Measurements from ENCODE around the gene GPR135.

DNA sequence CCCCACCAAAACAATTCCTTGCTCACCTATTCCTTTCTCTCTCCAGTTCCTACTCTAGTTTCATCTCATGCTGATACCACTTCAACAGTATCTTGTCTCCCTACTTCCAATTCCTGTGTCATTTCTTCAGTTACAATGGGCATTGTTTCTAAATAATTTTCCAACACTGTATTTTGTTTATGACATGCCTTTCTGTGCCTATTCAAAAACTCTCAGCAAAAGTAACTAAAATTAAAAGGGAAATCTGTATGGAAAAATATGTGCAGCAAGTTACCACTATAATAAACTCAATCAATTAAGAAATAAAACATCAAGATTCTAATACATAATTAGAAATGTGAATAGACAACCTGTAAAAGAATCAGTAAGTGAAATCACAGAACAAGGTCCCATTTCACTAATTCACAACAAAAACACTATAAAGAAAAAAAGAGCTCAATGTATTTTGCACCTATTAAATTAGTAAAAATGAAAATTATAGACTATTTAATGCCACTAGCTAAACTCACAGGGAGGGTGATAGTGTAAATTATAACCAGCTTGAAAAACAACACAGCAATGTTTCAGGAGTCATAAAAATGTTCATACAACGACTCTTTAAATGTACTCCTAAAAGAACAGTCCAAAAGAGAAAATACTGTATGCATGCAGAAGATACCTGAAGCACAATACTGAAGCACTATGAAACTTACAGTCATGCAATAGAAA, 9.3 kb upstream of the ARID4A start:
- PRO-cap, result no peak

GRCh38 chr14:58313610-58314062, 15.3 kb downstream of the ARID4A start:
- PRO-cap, result no peak

- PRO-cap, result no peak
Measured at GRCh38 chr14:58321473-58321814, 23.1 kb downstream of the ARID4A start.

GRCh38 chr14:58503402-58503921, 75.9 kb downstream of the KIAA0586 start:
- PRO-cap, result no peak

DNA sequence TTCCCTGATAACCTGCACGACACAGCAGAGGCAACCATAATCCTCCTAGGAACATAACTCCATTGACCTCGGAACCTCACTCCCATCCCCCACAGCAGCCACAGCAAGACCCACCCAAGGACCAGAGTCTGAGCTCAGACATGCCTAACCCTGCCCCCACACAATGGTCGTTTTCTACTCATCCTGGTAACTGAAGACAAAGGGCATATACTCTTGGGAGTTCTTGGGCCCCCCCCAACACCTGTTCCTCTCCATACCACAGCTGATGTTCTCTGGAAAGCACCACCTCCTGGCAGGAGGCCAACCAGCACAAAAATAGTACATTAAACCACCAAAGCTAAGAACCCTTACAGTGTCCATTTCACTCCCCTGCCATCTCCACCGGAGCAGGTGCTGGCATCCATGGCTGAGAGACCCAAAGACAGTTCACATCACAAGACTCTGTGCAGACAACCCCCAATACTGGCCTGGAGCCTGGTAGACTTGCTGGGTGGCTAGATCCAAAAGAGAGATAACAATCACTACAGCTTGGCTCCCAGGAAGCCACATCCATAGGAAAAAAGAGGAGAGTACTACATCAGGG, 80.6 kb upstream of the DAAM1 start:
- PRO-cap, result no peak

DNA sequence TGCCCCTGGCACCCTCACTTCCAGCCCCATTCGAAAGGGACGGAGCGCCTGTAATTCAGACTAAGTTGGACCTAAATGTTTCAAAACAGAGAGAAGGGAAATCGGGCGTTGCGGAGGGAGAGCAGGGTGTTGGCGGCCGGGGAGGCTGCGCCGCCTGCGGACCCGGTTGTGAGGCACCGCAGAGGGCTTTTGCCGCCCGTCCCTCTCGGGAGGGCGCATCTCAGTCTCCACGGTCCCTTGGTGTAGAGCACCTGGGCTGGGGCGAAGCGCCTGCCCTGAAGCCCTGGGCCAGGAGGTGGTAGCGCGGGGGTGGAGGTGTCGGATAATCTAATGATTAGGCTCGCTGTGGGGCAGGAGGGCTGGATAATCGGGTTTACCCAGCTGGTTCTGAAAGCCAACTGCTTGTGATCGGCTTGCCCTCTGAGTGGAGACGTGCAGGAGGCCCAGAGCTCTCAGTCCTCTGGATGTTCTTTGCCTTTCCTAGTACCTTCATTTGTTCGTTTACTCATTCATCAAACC, 884 bp downstream of the DAAM1 start:
- PRO-cap, result no peak

- PRO-cap, result no peak
Measured at GRCh38 chr14:59190362-59190870, 1.9 kb downstream of the DAAM1 start.

- PRO-cap, result no peak
Measured at GRCh38 chr14:59464520-59465563, at the start of gene GPR135. Gene GPR135 (minus strand): TSS chr14:59465380.

DNA sequence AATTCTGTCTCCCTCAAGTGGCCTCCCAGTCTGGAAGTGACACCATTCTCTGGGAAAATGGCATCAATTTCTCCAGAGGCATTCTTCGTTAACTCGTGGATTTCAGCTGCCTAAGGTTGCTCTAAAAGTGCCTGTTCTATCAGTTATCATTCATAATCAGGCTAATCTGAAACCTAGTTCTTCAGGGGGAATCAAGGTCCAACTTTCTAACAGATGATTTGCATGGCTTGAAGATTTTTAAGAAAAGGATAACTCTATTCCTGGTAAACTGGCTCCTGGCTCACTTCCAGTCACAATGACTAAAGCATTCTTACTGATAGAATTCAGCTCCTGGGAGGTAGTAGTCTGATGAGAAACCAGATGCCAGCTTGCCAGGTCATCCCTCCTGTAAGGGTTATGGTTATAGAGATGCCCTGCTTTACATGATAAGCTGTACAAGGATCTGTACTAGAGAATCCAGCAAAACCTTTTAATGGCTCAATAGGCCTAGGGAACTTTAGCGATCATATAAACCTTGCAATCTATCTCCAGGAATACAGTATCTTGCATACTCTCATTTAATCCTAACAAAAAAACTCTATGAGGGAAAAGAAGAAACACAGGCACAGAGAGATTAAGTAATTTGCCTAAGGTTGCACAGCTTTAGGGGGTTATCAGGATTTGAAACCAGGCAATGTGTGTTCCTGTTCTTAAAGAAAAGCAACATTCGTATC, 1.5 kb downstream of the L3HYPDH start:
- PRO-cap, result no peak

- PRO-cap, result unidirectional peak, plus-strand start at chr14:60164870
Measured at GRCh38 chr14:60164251-60165163, 691 bp downstream of the DHRS7 start.

DNA sequence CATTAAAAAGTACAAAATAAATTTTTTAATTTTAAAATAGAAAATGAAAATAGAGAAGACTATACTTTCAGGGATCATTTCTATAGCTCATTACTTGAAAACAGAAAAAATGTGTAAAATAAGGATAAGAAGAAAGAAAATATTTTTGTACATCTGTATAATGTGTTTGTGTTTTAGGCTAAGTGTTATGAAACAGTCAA, 42.4 kb downstream of the SIX1 start:
- PRO-cap, result no peak

DNA sequence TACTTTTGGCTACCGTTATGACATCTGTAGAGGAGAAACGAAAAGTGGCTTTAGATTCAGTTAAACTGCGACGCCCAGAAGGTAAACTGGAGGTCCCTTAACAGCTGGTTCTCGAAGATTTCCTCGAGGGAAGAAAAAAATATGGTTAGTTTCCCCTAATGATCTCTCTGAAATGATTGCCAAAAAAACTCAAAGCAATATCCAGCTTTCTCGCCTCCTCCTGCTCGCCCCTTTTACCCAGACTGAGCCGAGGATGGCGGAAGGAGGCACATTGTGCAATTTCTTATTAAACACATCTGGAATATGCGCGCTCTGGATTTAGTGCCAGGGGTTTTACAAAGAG, 5.8 kb downstream of the SIX1 start:
- PRO-cap, result no peak

DNA sequence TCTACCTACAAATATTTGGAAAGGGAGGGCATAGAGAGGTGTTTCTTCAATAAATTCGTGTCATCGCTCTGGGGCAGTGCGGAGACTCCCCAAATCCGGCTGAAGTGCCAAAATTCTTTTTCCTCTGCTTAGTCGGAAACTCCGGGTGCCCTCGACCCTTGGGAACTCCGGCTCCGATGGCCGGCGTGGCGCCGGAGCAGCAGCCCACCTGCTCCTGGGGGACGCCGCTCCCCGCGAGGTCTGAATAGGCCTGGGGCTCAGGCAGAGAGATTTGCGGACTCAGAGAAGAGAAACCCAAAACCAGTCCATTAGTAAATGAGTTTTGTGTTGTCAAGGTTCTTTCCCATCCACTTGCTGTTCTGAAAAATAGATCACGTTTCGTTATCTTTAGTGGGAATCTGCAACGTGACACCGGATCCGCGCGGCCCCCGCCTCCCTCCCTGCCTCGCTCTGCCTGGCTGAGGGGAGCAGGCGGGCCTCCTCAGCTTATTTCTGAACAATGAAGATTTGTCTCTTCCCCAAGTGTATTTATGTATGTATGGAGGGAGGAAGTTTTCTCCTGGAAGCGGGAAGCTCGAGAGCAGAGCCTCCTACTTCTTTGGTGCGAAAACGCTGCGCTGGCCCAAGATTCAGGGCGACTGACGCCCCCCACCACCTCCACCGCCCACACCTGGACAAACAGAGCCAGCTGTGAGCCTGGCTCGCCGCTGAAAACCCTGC, 3.6 kb upstream of the SIX1 start:
- PRO-cap, result no peak

DNA sequence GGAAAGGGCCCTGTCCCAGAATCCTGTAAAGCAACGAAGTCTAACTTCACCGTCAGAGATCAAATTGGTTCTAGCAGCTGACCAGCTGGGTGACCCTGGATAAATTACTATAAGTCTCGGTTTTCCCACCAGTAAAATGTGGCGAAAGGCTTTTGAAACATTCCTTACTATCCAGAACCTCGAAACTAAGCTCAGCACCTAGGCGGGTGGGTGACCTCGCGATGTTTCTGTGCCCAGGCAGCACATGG, 309 bp downstream of the TRMT5 start:
- PRO-cap, result no peak

DNA sequence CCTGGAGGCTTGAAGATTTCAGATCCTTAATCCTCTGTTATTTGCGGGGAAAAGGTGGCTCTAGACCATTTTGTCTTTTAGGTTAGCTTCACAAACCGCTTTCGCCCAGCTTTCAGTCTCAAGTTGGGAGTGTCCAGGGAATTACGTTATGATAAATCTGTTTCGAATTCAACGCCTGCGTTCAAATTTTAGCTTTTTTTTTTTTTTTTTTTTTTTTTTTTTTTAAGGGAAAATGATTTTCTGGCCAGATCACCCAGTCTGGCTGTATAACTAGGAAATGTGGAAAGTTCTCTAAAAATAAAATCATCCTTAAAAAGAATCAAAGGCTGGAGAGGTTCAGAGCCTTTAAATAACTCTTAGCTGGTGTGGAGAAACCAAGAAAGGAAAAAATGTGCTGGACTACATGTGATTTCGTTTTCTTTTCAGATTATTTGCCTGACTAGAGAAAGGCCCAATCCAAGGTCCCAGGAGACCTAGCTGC, 580 bp upstream of the TMEM30B start:
- PRO-cap, result unidirectional peak, minus-strand start at position 125 of the sequence

GRCh38 chr14:61332415-61333147, 11.2 kb downstream of the PRKCH start:
- PRO-cap, result no peak

GRCh38 chr14:61342454-61343101, 21.2 kb downstream of the PRKCH start:
- PRO-cap, result no peak

DNA sequence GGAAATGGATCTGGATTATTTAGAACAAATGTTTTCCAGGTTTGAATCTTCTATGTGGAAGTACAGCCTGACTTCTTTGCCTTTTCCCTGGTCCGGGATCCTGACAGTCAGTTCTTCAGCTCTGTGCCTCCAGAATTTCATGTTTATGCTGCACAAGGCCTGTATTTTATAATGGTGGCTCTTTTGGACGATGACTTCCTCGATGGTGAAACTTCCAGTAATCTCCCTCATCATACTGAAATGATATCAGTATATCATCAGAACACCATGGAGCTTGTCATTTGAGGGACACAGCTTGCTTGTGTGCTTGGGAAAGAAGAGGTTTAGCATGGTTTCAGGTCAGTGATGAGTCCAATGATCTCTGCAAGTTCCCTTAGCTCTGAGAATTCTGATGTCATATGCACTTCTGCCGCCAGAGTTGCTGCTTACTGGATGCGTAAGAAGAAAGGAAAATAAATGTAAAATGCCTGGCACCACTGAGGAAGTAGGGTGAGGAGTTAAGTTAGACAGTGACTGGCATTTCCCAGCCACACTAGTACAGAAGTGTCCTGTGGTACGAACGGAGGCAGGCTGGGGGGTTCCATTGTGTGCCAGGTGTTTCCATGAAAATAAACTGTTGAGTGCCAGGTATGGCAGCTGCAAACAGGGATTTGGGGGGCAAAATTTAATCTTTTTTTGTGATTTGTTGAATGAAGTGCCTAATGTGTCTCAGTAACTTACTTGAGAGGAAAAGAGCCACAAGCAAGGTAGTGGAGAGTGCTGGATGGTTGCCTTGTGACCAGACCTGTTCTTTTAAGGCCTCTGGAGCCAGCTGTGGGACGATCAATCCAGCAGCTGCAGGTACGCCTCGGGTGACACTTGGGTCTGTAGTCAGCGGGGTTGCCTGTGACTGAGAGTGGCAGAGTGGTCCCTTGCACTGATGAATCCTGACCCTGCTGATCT, 22.7 kb downstream of the PRKCH start:
- PRO-cap, result no peak

GRCh38 chr14:61344999-61345527, 23.7 kb downstream of the PRKCH start:
- PRO-cap, result no peak

DNA sequence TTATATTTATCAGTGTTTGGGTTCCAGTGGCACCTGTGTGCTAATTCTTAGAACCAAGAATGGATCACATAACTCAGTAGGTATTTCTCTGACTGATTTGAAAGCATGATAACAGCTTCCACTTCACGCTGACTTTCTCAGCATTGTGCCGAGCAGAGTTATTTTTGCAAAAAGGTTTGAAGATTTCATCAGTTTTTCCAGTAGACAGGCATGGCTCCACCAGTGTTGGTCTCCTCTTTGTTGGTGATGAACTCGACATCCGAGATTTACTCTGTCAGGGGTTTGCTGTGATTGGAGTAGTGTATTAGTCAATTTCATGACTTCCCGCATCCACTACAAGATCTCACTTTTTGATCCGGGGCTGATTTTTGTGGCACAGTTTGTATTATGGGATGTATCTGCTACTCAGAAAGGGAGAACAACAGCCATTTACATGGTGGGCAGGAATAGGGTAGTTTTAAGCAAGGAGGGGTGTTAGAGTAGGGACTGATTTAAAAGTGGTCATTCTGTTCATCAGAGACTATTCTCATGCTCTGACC, 85.3 kb downstream of the PRKCH start:
- PRO-cap, result no peak

Data from left common carotid artery plus branches (tissue), 1 donor.